OCI-LY7 (cell line): ENCODE measurements around the genes TMEM241 and RIOK3.

- PRO-cap = no peak
- RAMPAGE, long total RNA = no peak
Observed at GRCh38 chr18:22206845-22207613, 37.6 kb downstream of the GATA6 start.

- PRO-cap = no peak
- RAMPAGE, long total RNA = no peak
Observed at GRCh38 chr18:22214627-22215407, 45.4 kb downstream of the GATA6 start.

- PRO-cap = no peak
- RAMPAGE, long total RNA = no peak
Observed at GRCh38 chr18:22267238-22268215, 98.1 kb downstream of the GATA6 start.

- PRO-cap = no peak
- RAMPAGE, long total RNA = no peak
Observed at GRCh38 chr18:22275761-22276297, 106.4 kb downstream of the GATA6 start.

GRCh38 chr18:22335653-22336220 is 82.0 kb downstream of the CTAGE1 start:
- PRO-cap = no peak
- RAMPAGE, long total RNA = no peak

GRCh38 chr18:22613292-22613904 is 195.7 kb upstream of the CTAGE1 start:
- PRO-cap = no peak
- RAMPAGE, long total RNA = no peak

DNA sequence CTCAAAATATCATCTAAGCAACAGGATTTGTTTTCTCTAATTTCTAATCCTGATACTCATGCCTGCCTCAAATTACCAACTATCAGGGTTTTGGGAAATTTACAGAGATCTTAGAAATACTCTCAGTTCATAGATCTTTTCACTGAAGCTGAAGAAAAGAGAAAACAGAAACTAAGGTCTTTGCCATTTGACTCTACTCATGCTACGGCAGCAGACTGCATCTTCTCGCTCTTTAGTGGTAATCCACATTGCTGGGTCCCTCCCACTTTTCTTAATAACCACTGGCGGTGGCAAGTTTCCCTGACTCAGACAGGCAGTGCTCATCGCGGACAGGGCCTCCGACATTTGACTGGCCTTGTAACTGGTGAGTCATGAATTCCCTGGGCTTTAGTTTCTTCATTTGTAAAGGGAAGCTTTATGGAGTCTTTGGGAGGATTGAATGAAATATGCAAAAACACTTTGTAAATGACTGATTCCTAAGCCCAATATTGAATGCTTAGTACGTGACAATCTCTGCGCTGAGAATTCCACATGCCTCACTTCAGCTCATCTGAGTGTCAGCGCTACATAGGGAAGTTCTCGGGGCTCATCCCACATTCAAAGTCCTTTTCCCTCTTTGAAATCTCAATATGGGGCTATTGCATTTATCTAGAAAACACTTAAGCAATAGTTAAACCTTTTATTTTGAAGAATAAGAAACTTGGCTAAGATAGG is 238.1 kb upstream of the RBBP8 start:
- PRO-cap = no peak
- RAMPAGE, long total RNA = no peak

GRCh38 chr18:22710789-22711810 is 222.0 kb upstream of the RBBP8 start:
- PRO-cap = no peak
- RAMPAGE, long total RNA = no peak

- PRO-cap = no peak
- RAMPAGE, long total RNA = no peak
Observed at GRCh38 chr18:22872755-22873664, 60.1 kb upstream of the RBBP8 start.

GRCh38 chr18:23053695-23054322 is 81.5 kb upstream of the CABLES1 start:
- PRO-cap = no peak
- RAMPAGE, long total RNA = no peak

DNA sequence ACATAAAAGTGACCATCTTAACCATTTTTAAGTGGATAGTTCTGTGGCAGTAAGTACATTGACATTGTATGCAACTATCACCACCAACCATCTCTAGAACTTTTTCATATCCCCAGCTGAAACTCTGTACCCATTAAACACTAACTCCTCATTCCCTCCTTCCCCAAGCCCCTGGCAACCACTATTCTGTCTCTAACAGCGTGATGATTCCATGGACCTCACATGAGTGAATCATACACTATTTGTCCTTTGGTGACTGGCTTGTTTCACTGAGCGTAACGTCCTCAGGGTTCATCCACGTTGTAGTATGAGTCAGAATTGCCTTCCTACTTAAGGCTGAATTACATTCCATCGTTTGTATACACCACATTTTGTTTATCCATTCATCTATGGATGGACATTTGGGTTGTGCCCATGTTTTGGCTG is 19.7 kb upstream of the CABLES1 start:
- PRO-cap = no peak
- RAMPAGE, long total RNA = no peak

DNA sequence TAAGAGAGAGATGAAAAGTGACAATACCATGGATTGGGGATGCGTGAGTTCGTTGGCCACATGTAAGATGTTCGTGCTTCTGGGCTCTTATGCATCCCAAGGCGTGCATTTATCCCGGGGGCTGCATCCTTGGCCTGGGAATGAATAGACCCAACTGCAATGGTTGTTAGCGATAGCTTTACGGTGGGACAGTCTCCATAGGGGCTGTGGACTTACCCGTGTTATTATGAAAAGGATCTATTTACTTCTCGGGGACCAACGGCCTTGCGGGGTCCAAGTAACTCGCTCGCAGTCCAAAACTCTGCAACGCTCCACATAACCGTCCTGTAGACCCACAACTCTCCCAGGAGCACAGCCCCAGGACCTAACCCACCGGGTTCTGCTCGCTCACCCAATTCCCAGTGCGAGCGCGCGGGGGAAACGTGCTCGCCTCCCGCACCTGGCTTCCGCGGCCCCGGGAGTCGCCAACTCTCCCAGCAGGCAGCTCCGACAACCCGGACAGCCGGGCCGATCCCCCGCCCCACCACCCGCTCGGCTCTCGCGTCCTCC is 455 bp upstream of the CABLES1 start:
- PRO-cap = no peak
- RAMPAGE, long total RNA = no peak

GRCh38 chr18:23135608-23136456 is 547 bp downstream of the CABLES1 start:
- PRO-cap = bidirectional peak, plus-strand start at chr18:23135750, minus-strand start at chr18:23135728; bidirectional peak, plus-strand start at chr18:23135820, minus-strand start at chr18:23135845; bidirectional peak, plus-strand start at chr18:23135976, minus-strand start at chr18:23135923; bidirectional peak, plus-strand start at chr18:23136399, minus-strand start at chr18:23136335
- RAMPAGE, long total RNA = no peak

GRCh38 chr18:23189825-23190195 is 54.5 kb downstream of the CABLES1 start:
- PRO-cap = no peak
- RAMPAGE, long total RNA = no peak

DNA sequence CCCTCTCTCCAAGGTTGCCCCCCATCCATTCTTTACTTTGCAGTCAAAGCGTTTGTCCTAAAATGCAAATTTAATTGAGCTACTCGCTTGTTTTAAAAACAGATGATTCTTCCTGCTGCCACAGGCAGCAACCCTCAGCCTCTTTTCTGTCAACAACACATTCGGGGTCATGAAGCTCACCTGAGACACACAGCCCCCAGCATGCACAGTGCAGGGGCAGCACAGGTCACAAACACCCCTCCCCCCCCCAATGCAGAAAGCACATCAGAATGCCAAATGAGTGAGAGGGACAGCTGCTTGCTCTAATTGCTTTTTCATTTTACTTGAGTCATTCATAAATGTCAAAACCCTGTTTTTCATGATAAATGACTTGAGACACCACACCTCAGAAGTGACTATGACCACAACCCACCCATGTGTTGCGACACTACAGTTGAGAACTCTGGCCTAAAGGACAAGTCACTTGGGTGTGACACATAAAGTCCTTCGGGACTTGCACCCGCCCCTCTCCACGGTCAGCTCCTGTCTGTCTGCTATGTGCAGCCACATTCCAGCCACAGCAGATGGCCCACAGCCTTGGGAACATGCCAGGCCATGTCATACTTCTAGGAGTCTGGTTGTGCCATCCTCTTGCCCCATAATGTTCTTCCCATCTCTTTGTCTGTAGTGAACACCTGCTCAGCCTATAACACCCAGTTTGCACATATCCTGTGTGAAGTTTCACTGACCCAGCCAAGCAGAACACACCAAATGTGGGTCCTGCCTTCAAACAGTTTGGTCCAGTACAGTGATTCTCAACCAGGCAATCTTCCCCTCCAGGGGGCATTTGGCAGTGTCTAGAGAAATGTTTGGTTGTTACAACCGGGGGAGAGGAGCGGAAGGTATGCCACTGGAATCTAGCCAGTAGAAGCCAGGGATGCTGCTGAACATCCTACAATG is 14.9 kb downstream of the TMEM241 start:
- PRO-cap = no peak
- RAMPAGE, long total RNA = no peak

- PRO-cap = unidirectional peak, minus-strand start at chr18:23437683; unidirectional peak, minus-strand start at chr18:23437961
- RAMPAGE, long total RNA = no peak
Observed at GRCh38 chr18:23437208-23438205, at the start of gene TMEM241. TSS of gene TMEM241 (minus strand) at chr18:23437961.

DNA sequence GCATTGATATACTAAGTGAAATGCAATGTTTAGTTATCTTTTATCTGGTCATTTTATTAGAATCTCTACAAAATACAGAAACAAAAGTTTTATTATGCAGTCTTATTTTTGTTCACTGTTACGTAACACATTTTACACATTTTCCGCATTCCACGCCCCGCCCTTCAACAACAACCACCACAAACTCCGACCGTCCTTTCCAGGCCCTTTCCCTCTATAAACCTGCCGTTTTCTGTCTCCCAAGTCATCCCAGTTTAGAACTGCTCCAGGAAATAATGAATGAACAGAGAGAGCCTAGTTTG is 479 bp upstream of the RIOK3 start:
- PRO-cap = no peak
- RAMPAGE, long total RNA = no peak

DNA sequence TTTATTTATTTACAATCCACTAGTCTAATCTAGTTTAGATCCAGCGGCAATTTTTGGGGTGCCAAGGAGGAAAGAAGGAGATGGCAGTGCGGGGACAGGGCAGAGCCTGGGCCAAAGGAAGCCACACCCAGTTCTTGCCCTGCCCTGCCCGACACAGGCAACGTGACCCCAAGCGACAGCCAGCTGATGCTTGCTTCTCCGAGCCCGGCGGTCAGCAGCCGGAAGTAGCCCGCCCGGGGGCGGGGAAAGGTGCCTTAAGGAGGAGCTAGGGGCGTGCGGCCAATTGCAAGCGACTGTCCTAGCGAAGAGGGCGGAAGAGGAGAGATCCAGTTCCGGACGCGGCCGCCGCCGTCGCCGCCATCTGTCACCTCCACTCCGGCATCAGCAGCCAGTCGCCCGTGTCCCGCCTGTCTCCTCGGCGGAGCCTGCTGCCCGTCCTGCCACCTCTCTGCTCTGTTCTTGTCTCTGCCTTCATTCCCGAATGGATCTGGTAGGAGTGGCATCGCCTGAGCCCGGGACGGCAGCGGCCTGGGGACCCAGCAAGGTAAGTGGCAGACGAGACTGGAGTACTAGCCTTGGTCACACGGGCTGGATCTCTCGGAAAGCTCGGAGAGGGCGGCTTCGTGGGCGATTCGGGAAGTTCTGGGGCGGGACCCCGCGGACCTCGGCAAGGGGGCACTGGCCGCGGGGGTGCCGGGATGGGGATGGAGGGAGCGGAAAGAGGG is at the start of gene RIOK3:
Gene RIOK3 (plus strand): TSS at position 329 of the 725 bp plus-strand sequence.
- PRO-cap = bidirectional peak, plus-strand start at position 329 of the sequence, minus-strand start at position 226 of the sequence
- RAMPAGE, long total RNA = start-site peak on the plus strand centred at position 343 of the sequence, 30 bp wide, 249 and 24 reads in 2 replicates

DNA sequence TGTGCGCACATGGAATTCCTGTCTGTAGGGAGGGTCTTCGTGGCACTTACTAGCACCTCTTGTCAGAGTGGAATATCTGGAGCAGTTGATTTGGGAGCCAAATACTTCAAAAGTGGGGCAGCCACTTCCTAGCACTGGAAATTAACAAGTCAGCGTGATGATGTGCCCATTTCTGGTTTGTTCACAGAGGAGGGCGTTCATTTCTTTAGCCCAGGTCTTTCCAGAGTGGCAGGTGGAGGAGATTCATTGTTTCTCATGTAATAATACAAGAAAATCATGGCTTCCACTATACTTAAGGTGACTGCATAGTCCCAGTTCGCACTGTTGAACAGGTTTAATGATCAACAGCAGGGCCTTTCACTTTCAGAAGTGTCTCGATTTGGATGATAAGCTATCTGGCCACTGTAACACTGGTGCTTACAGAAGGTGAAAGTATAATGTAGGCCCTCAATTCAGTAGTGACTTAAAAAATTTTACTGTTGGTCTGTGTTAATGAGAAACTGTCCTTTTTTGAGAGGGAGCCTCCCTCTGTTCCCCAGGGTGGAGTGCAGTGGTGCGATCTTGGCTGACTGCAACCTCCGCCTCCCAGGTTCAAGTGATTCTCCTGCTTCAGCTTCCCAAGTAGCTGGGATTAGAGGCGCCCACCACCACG is 1.4 kb downstream of the RMC1 start:
- PRO-cap = no peak
- RAMPAGE, long total RNA = no peak

- PRO-cap = no peak
- RAMPAGE, long total RNA = no peak
Observed at GRCh38 chr18:23519954-23520731, 16.8 kb downstream of the RMC1 start.